ENCODE data around the gene EPDR1.

DNA sequence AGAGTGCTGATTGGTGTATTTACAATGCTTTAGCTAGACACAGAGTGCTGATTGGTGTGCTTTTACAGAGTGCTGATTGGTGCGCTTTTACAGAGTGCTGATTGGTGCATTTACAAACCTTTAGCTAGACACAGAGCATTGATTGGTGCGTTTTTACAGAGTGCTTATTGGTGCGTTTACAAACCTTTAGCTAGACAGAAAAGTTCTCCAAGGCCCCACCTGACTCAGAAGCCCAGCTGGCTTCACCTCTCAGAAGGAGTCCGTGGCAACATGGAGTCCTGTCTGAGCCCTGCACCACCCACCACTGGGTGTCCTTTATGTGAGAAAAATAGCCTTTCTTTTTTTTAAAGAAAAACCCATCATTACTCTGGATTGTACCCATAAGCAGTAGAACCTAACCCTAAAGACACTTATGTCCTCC lies 115.1 kb downstream of the ANLN start:
- PRO-cap, result no peak
- RAMPAGE, long total RNA, 3 experiments, result no peak in any of the 3 experiments

DNA sequence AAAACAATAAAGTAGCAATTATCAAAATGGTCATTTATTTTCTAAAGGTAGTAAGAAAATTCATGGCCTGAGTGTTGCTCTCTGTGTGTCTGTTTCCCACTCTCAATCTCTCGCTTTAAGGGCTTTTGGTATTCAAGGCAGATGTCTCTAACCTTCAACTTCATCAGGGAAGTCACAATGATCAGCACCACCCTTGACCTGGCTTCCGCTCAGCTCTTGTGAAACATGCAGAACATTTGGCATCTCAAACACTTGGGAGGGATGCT lies 129.9 kb downstream of the AOAH start:
- PRO-cap, result no peak
- RAMPAGE, long total RNA, 3 experiments, result no peak in any of the 3 experiments

GRCh38 chr7:36726353-36726703 lies 2.0 kb upstream of the AOAH start:
- PRO-cap, result no peak
- RAMPAGE, long total RNA, 3 experiments, result no peak in any of the 3 experiments

- PRO-cap, result no peak
- RAMPAGE, long total RNA, 3 experiments, result no peak in any of the 3 experiments
Measured at GRCh38 chr7:36746183-36746878, 22.0 kb upstream of the AOAH start.

DNA sequence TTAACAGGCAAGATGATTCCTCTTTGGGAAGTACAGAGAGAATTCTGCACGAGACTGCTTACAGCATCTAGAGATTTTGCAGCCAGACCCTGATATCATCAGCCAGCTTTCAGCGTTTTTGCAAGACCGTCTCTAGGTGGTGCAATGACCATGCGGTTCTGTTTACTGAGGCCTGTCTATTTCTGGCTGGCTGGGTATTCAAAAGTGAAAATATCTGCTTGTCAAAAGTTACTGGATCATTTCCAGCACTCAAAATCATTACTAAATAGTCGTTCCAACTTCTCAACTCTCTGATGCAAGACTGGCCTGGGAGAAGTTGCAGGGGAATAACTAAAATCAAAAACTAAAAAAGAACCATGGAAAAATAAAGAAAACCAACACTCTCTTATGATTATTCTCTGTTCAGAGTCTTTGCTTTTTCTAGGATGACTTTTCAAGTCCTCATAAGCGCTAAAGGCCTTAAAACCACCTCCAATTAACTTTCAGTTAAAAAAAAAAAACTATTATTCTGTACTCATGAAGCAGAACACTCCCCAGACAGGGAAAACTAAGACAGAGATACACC lies 240.1 kb downstream of the ELMO1 start:
- PRO-cap, result no peak
- RAMPAGE, long total RNA, 3 experiments, result no peak in any of the 3 experiments

DNA sequence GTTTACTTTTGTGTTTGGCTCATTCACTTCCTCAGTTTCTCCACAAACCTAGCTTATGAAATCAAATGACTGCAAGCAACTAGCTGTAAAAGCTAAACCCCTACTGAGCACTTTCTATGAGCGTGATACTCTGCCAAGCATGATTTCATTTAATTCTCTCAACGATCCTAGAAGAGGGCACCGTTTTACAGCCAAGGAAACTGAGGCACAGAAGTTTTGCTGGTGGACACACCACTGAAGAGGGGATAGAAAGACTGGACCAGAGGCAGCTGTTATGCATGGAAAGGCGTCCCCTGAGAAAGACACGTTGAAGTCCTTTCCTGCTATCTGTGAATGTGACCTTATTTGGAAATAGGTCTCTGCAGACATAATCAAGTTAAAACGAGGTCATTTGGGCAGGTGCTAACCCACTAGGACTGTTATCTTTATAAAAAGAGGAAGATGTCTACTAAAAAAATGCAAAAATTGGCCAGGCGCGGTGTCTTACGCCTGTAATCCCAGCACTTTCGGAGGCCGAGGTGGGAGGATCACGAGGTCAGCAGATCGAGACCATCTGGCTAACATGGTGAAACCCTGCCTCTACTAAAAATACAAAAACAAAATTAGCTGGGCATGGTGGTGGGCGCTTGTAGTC lies 31.6 kb downstream of the ELMO1 start:
- PRO-cap, result no peak
- RAMPAGE, long total RNA, 3 experiments, result no peak in any of the 3 experiments

GRCh38 chr7:37531242-37531687 lies 82.6 kb upstream of the ELMO1 start:
- PRO-cap, result no peak
- RAMPAGE, long total RNA, 3 experiments, result no peak in any of the 3 experiments

- PRO-cap, result unidirectional peak, plus-strand start at chr7:37920644; unidirectional peak, plus-strand start at chr7:37920782; unidirectional peak, plus-strand start at chr7:37920826; bidirectional peak, plus-strand start at chr7:37921109, minus-strand start at chr7:37921098; bidirectional peak, plus-strand start at chr7:37921156, minus-strand start at chr7:37921184
- RAMPAGE, long total RNA, 3 experiments, result start-site peak on the plus strand in 1 of 3 experiments, at chr7:37921109-37921163 at its widest, 23 reads per replicate
Measured at GRCh38 chr7:37920388-37921390, at the start of gene EPDR1. TSS of gene EPDR1 (plus strand) at chr7:37920640.

GRCh38 chr7:38185359-38185722 lies 7.3 kb downstream of the STARD3NL start:
- PRO-cap, result no peak
- RAMPAGE, long total RNA, 3 experiments, result no peak in any of the 3 experiments

DNA sequence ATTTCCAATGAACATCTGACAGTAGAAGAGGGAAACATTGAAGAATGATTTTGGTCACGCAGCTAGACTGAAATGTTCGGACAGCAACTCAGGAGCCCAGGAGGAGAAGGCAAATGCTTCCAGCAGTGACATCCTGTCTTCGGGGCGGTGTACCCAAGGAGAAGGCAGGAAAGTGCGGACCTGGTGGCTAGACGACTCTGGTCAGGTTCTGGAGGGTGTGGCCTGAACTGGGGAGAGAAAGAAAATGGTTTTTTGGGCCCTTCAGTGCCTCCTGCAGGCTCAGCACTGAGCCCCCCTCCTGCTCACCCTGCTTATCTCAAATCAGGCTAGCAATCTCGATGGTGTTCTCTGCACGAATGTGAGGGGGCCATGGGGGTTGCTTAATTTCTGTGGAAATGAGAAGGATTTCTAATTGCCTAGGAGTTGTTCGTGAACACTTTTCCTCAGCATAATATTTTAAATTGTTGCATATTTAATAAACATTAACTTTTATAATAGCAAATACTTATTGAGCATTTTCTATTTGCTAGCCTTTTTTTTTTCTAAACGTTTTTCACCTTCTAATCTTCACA lies 122.2 kb downstream of the STARD3NL start:
- PRO-cap, result no peak
- RAMPAGE, long total RNA, 3 experiments, result no peak in any of the 3 experiments

DNA sequence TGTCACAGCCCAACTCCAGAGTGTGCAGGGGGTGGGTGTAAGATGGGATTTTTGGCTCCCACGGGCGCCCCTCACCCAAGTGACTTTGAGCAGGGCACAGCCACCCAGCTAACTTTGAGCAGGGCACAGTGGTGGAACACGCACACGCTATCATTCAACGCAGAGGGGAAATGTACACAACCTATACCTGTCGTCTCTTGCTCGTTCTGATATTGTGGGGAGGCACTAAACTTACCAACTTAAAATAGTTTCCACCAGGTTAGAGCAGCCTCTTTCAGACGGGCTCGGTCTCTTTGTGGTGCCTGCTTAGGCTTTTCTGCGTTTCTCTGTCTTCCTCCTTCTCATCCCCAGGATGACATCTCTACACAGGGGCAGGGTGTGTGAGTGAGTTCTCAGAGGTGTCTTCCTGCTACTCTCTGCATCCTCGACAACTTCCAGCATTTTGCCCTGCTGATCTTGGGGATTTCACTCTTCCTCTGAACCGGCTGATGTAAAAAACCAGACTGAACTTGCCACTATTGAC lies 126.4 kb downstream of the STARD3NL start:
- PRO-cap, result no peak
- RAMPAGE, long total RNA, 3 experiments, result no peak in any of the 3 experiments

GRCh38 chr7:39073356-39073861 lies 95.7 kb downstream of the POU6F2 start:
- PRO-cap, result no peak
- RAMPAGE, long total RNA, 3 experiments, result no peak in any of the 3 experiments

- PRO-cap, result no peak
- RAMPAGE, long total RNA, 3 experiments, result no peak in any of the 3 experiments
Measured at GRCh38 chr7:39085519-39086279, 108.0 kb downstream of the POU6F2 start.

GRCh38 chr7:39130949-39131674 lies 153.4 kb downstream of the POU6F2 start:
- PRO-cap, result no peak
- RAMPAGE, long total RNA, 3 experiments, result no peak in any of the 3 experiments

GRCh38 chr7:39413867-39414858 lies 152.0 kb upstream of the YAE1 start:
- PRO-cap, result no peak
- RAMPAGE, long total RNA, 3 experiments, result no peak in any of the 3 experiments

DNA sequence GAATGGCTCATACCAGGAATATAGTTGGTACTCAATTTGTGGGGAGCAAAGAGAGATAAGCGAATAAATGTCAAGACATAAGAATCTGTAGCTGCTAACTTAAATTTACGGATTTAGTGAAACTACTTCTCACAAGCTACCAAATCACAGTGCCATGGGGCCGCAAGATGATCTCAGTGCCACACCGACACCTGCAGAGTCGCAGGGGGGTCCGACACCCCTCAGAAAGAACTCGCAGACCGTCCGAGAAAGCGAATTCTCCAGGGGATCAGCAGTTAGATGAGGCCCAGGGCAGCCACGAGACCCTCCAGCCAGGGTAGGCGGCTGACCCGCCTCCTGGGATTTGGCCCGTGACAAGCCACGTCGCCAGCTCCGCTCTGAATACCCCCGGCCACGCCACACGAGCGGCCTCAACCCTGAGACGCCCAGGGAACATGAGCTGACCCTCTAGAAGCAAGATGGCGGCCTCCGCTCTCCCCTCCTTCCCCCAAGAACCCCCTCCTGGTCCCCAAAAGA lies 554 bp upstream of the RALA start:
- PRO-cap, result no peak
- RAMPAGE, long total RNA, 3 experiments, result no peak in any of the 3 experiments

GRCh38 chr7:39722045-39722515 lies 98.7 kb downstream of the RALA start:
- PRO-cap, result no peak
- RAMPAGE, long total RNA, 3 experiments, result no peak in any of the 3 experiments

- PRO-cap, result no peak
- RAMPAGE, long total RNA, 3 experiments, result no peak in any of the 3 experiments
Measured at GRCh38 chr7:39758153-39758730, 134.9 kb downstream of the RALA start.

GRCh38 chr7:39781475-39781856 lies 158.1 kb downstream of the RALA start:
- PRO-cap, result no peak
- RAMPAGE, long total RNA, 3 experiments, result no peak in any of the 3 experiments

DNA sequence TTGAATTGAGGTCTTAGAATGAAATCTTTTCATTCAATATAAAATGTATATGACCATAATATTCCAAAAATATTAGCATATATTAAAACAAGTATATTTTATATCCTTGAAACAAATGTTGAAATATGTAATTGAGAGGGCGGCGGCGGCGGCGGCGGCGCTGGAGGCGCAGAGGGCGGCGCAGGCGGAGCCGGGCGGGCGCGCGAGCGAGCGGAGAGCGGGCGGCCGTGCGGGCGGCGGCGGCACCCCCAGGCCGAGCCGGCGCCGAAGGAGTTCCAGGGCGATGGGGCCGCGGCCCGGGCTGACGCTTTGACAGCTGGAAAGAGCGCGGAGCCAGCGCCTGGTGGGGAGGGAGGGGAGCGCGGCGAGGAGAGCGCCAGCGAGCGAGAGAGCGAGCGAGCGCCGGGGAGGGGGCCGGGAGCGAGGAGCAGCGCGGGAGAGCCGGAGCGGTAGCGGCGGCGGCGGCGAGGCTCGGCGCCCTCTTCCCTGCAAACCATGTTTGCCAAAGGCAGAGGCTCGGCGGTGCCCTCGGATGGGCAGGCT lies 116.9 kb upstream of the CDK13 start:
- PRO-cap, result no peak
- RAMPAGE, long total RNA, 3 experiments, result no peak in any of the 3 experiments